ENCODE measurements around a stretch of chr2.

DNA sequence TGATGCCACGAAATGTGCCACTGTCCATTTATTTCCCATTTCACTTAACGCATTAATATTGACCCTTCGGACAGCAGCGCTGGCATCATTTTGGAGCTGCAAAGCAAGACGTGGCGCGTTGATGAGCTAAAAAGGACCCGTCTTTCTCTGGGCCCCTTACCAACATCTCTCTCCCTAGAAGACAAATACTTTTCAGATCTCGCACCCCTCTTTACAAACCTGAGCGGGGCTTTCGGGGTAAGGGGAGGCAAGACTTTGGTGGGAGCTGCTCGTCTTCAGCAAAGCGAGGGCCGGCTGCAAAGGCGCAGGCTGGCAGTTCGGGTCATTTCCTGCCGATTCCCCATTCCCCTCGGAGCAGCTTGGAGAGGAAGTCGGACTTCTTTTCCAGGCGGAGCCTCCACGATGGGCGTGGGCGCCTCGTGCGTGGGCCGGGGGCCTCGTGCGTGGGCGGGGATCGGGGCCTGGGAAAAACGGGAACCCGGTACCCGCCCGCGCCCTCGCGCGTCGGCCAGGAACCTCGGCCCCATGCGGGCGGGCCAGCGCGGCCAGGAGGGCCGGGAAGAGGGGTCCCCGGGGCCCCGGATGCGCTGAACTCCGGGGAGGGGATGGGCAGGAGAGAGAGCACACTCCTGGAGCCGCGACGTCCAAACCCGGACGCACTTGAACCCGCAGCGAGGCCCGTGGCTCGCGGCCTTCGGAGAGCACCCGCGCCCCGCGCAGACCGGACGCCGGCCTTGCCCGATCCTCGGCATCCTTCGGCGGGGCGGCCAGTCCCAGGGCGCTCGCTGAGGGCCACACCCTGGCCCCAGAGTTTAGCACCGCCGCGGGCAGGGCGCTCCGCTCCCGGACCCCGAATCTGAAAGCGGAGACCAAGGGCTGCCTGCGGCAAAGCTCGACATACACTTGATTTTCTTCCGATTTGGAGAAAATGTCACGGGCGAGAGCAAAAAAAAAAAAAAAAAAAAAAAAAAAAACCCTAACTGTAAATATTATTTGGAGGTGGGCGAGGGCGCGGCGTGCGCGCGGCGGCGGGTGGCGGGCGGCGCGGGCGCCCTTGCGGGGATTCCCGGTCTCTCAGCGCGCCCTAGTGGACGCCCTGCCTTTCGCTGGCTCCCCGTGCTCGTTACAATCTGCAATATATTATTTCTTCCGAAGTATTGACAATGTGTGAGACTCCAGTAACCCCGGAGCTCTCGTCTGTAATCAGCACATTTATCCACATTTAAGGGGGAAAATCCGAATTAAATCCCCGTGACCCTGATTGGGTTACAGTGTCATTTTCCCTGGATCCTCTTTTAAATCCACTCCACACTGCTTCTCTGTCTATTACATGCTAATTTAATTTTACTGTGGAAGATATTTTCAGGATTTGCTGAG is 368.5 kb downstream of the MTX2 start:
- PRO-cap: unidirectional peak, minus-strand start at position 747 of the sequence

DNA sequence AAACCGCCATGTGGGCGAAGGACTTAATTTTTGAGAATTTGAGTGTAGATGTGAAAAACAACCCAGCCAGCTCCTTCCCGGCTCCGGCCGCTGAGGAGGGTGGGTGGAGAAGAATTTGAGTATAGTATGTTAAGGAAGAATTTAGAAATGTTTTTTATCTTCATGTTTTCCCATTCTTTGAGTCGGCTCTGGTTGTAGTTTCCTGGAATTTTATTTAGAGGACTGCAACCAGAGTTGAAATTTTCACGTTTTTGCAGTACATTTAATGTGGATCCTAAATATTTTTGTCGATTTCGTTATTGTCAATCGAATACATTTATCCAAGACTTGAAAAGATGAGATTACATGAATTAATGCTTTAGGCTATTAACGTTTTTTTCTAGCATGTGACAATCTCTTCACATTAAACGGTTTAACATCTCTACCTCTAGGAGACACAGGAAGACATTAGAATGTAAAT is 1.0 kb downstream of the HNRNPA3 start:
- PRO-cap: no peak

DNA sequence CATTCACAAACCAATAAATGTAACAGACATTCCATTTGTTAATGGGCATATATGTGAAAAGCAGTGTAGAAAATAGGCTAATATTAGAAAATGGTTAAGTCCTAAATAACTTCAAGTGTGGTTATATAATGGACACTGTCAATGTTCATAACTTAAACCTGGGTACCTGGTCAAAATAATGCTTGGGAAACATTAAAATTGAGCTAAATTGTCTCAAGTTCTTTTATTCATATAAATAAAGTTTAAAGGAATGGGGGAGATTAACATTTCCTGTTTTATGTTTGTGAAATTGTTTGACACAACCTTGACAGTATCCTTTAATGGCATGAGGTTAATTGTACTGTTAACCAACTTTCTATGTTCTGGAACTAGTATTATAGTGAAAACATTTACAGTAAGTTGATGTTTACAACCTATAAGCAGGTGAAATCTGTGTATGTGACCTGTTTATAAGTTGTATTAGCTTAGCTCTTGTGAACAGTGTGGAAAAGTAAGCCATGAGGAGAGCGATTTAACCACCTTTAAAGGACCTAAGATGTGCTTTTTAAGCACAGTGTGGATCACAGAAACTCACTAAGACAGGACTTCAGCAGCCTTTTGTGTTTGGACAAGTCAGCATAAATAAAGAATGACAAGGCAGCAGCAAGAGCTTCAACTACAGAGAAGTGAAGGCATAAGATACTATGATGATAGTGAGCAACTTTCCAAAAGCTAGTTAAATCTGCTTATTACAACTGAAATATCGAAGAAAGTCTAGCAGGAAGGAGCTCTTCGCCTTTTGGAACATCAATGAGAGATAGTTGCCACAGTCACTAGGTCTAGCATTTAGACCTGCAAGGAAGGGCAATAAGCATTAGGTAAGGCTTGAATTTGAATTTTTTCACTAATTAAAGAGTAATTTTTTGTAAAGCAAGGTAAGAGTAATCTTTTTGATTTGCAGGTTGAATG is 8.8 kb downstream of the HNRNPA3 start:
- PRO-cap: no peak

GRCh38 chr2:177222394-177222558 is 9.7 kb downstream of the HNRNPA3 start:
- PRO-cap: no peak

- PRO-cap: no peak
Measured at GRCh38 chr2:177225914-177226344, 13.3 kb downstream of the HNRNPA3 start.

- PRO-cap: bidirectional peak, plus-strand start at chr2:177229995, minus-strand start at chr2:177230015
Measured at GRCh38 chr2:177229302-177230222, 17.0 kb downstream of the HNRNPA3 start.

DNA sequence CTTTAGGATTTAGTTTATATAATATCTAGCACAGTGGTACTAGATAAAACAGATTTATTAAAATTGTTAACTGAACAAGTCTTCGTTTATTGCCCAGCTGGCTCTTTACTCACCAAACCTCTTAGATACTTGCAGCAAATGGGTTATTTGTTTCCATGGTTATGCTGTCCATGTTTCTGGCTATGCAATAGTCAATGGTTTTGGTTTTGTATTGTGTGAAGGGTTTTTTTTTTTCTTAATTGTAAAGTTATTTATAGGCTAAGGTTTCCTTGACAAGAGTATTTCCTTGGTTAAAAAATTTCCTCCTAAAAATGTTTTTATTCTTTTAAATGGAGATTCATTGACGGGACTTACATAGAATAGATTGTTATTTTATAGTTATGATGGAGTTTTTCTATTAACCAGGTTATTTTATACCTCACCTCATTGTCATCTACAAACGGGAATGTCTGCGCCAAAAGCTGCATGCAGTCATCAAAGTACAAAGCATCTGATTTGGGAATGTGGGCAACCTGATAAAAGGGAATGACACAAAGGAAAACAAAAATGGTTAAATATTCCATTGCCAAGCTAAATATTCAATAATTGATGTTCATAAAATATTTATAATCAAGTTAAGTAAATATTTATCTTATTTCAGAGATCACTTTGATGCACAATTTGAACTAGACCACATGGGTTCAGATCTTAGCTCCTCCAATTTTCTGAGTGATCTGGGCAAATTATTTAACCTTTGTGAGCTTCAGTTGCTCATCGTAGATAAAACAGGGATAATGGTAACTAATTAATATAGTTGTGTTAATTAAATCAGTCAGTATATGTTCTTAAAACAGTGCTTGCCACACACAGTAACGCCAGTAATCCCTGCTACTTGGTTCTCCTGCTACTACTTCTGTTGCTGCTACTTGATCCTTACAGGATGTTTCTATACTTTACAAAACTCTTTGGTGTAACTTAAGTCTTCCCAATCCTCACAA is 20.5 kb downstream of the HNRNPA3 start:
- PRO-cap: no peak

DNA sequence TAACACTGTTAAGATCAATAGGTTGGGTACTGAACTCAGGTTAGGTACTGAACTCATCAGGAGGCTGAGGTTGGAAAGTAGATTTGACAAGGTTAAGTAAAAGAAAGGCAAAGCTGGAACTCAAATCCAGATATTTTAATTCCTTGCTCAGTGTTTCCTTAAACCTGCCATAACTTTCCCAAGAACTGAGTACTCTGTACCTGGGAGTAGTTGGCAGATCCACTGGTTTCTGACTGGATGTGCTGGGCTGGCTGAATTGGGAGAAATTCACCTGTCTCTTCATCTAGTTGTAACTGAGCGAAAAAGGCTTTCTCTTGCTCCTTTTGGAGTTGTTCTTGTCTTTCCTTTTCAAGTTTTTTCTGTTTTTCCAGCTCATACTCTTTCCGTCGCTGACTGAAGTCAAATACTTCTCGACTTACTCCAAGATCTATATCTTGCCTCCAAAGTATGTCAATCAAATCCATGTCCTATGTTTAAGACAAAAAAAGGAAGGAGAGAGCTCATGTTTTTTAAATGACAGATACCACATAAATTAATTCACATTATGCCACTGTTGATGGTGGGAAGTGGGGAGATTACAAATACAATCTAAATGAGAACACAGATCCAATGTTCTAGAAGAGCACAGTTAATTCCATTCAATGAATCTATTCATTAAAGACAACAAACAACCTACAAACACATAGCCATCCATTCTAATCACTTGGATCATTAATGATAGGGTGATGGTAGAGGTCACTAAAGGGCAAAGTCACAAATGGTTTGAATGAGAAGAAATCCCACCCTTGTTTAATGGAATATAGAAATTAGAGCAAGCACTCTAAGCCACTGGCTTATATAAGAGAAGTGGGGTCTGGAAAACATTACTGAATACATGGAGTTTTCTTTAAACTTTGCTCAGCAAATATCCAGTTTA is 21.5 kb downstream of the HNRNPA3 start:
- PRO-cap: no peak

- PRO-cap: no peak
Measured at GRCh38 chr2:177372491-177373454, 19.8 kb upstream of the AGPS start.

GRCh38 chr2:177553289-177553924 is 811 bp upstream of the TTC30B start:
- PRO-cap: bidirectional peak, plus-strand start at chr2:177553551, minus-strand start at chr2:177553500; unidirectional peak, minus-strand start at chr2:177553672

DNA sequence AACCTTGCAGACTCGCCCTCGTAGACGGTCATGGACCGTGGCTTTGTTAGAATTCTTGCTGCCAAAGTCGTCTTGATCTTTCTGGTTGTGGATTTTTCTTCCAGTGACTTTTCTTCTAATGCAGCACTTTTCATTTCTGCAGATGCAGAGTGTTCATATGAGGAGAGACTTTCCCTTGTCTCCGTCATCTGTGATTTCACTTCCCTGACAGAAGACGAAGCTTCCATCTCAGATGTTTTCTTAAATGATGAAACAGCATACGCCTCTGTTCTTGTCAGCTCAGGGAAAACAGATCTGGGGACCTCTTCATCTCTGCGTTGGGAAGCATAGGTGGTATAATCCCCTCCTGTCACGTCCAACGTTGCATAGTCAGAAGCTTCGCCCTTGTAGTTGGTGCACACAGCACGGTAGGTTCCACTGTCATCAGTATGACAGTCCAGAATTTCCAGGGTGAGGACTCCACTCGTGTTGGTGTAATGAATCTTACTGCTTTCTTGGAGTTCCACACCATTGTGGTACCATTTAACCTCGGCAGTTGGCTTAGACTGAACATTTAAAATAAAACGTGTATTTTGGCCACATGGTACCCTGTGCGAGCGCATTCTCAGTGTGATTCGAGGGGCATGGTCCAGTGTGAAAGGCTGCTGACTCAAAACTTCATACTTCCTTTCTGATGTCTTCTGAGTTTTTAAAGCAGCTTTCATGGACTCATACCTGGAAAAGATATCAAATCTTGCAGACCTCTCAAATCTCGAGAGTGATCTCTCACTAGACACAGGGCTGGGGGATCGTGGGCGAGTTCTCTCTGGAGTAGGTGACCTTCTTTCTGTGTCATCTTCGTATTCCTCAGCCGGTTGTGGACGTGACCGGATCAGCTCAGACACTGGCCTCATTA is 51.2 kb downstream of the PLEKHA3 start:
- PRO-cap: no peak

DNA sequence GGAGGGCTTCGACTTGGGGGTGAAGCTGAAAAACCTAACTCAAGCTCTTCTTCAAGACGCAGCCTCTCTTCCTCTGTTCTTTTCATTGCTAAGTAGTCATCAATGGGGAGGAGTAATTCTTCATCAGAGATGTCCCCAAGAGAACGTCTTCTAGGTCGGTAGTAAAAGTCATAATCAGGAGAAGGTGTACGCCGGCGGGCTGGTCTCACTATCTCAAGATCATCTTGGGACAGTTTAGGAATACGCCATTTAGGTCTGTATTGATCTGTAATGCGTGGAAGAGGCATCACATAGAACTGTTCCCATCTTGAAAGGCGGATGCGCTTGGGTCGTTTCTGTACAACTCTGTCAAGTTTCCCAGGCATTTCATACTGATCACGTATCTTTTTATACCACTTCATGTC is 52.3 kb downstream of the PLEKHA3 start:
- PRO-cap: no peak

GRCh38 chr2:178547492-178547786 is 67.2 kb downstream of the PLEKHA3 start:
- PRO-cap: no peak

- PRO-cap: no peak
Measured at GRCh38 chr2:178557682-178558694, 77.7 kb downstream of the PLEKHA3 start.

- PRO-cap: no peak
Measured at GRCh38 chr2:178563059-178563786, 83.0 kb downstream of the PLEKHA3 start.

- PRO-cap: no peak
Measured at GRCh38 chr2:178568979-178569589, 88.8 kb downstream of the PLEKHA3 start.

DNA sequence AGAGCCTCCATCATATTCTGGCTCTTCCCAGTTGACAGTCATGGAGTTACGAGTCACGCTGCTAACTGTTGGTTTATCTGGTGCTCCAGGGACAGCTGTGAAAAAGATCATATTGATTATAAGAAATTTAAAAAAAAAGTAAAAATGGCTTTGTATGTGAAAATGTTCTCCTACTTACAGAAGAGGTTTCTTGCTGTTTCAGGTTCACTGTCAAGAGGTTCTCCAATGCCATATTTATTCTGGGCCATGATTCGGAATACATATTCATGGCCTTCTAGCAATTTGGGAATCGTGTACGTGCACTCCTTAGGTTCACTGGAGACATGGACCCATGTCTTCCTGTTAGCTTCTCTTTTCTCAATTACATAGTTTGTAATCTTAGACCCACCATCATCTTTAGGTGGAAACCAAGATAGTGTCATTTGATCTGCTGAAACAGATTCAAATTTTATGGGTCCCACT is 118.7 kb downstream of the PLEKHA3 start:
- PRO-cap: no peak

DNA sequence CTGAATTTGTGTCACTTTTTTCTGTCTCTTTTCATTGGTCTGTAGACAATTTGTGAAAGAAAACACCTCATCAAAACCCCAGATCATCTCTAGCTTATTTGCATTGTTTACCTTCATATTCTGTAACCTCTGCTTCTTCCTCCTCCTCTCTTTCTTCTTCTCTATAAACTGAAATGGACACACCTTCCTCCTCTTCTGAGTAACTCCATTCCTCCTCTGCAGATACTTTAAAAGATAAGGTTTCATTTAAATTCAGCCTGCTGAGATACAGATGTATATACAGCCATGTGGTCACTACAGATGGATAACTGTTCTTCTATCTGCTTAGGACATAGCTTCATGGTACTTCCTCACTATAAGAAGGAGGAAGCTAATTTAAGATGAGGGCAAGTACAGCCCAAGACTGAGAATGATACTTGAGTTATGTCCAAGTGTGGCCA is 119.2 kb downstream of the TTN start:
- PRO-cap: no peak

- PRO-cap: no peak
Measured at GRCh38 chr2:179123154-179123524, 73.2 kb upstream of the CCDC141 start.

GRCh38 chr2:179127152-179127489 is 77.2 kb upstream of the CCDC141 start:
- PRO-cap: no peak